Airway epithelial cell (primary cell): ENCODE measurements around the gene MRGPRG.

- RAMPAGE, long total RNA = no peak
These were observed 15.8 kb downstream of the KCNQ1 start for GRCh38 chr11:2460569-2461076.

DNA sequence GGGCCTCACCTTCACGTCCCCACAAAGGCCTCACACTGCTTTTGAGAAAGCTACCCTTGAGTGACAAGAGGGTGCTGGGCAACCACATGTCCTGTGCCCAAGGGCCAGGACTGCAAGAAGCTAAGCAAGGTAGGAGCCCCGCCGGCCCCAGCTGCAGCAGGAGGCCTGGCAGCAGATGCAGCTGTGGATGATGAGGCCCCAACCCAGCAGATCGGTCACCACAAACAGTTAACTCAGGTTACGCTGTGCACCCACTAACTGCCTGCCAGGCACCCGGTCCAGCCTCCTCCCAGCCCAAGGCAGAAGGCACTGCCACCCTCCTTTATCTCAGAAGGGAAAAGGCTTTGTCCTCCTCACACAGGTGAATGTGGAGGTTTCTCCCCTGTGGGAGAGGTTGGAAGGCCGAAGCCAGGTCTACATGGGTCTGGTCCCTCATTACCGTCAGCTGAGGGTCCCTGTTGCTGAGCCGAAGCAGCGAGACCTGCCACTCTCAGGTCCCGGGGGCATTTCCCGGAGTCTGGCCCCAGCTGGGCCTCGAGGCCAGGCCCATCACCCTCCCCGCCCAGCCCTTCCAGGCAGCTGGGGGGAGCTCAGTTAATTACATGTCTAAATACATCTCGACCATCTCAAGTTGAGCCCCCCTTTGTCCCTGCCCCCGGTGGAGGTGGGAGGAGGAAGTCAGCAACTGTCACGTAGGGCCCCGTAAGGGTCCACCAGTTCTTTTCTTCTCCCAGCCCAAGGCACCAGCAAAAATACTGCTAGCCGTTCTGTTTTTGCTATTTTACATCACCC is 3.8 kb downstream of the CDKN1C start:
- RAMPAGE, long total RNA = no peak

DNA sequence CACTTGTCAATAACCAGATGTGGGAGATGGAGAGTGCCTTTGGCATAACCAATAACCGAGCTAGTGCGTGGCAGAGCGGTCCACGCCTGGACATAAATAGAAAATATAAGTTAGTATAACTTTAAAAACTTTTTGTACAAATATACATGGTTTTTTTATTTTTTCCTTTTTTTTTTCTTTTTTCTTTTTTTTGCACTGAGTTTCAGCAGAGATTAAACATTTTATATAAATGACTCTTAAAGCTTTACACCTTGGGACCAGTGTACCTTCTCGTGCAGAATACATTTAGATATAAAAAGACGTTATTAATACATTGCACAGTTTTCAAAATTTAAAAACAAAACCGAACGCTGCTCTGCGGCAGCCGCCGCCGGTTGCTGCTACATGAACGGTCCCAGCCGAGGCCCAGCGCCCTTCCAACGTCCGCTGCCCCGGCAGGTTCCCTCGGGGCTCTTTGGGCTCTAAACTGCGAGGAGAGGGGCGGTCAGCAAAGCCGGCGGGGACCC is 2.1 kb downstream of the CDKN1C start:
- RAMPAGE, long total RNA = no peak

DNA sequence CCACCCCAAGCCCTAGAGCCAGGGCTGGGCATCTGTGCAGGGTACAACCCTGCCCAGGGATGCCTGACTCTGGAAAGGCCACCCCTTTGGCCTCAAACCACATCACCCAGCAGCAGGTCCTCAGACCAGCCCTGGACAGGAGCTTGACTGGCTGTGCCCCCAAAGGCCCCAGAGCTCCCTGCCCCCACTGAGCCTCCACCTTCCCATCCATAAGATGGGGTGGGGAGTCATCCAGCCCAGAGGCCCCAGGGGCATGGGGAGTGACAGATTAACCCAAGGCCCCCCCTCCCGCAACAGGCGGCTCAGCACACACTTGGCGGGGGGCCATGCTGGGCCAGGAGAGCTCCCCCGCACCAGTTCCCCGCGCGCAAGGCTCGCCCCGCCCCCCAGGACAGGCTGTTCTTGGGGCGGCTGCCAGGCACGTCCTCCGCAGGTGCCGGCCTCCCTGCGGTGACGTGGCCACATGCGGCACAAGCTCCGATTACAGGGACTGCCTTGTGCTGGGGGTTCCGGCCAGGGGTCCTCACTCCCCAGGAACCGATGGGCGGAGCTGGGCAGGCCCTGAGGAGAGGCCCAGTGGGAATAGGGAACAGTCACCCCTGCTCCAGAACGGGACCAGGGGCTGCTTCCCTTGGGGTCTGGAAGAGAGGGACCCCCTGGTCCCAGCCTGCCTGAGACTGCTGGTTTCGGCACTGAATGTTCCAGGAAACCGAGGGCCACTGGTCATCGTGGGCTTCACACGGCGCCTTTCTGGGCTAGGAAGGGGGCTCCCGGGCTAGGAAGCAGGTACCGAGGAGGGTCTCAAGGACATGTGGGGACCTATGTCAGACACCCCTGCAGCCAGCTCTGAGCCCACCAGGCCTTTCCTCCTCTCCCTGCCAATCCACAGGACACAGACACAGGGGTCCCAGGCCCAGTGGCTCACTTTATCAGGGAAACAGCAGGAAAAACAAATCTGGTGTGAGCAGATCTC is 5.1 kb upstream of the CDKN1C start:
- RAMPAGE, long total RNA = no peak

DNA sequence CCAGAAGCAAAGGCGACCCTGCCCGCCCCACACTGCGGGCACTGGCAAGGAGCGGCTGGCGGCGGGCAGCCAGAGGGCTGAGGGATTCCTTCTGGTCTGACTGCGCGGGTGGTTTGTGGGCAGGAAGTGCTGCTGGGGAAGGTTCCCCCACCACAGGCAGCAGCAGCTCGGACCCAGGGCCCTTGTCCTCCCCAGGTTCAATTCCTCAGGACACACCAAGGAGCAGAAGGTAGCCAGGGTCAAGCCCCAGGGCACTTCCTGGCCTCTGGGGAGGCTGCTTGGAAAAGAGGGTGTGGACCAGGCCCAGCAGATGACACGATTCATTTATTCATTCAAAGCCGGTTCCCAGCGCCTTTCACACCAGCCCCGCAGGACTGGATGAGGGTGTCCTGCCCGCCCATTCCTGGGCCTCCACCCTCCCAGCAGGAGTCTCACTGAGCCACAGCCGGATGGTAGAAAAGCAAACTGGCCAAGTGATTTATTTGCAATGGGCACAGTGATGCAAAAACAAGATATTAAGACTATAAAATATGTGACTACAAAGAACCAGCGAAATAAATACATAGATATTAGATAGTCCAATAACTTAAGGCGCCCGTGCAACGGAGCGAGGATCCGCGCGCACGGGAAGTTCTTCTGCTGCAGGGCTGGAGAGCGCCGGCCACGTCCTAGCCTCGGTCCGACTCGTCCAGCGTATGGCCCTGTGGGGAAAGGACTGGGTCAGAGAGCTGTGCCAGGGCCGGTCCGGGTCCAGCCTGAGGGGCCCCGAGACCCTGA is 1.1 kb downstream of the PHLDA2 start:
- RAMPAGE, long total RNA = no peak

DNA sequence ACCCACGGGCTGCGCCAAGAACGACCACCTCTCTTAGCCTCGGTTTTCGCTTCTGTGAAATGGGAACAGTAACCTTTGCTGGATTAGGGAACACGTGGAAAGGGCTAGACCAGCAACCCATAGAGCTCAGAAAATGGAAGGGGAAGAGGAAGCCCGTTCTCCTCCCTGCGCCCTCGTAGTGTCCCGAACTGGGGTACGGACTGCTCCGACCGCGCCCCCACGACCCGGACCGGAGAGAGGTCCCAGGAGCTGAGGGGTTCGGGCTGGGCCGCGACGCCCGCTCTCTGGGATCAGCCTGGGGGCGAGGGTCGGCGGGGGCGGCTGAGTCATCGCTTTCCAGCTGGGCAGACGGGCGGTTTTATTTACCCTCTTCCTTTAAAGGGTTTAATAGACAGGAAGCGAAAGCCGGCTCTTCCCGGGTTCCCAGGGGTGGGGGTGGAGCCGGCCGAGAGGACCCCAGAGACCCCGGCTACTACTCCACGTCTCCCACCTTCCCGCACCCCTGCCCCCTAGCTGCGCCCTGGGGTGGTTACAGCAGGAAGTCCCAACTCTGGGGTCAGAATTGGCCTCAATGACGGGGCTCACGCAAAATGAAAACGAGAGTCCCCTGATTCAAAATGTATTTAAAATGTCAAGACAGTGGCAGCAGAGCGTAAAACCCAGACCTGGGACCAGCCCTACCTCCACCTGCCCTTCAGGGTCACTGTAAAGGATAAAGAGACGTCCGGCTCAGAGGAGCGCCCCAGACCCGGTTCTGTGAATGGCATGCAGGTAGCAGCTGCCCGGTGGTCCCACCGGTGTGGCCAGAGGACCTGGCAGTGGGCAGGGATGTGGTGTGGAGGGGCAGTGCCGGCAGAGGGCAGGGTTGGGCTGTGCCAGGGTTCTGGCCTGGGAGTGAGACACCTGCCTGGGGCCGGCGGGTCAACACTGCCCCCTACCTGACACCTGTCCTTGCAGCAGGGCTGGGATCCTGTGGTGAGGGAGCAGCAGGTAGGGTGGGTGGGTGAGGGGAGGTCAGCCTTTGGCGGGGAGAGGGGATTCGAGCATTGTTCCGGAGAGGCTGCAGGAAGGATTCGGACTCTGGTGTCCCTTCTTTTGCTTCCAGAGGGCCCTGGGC is 1.2 kb upstream of the PHLDA2 start:
- RAMPAGE, long total RNA = no peak

DNA sequence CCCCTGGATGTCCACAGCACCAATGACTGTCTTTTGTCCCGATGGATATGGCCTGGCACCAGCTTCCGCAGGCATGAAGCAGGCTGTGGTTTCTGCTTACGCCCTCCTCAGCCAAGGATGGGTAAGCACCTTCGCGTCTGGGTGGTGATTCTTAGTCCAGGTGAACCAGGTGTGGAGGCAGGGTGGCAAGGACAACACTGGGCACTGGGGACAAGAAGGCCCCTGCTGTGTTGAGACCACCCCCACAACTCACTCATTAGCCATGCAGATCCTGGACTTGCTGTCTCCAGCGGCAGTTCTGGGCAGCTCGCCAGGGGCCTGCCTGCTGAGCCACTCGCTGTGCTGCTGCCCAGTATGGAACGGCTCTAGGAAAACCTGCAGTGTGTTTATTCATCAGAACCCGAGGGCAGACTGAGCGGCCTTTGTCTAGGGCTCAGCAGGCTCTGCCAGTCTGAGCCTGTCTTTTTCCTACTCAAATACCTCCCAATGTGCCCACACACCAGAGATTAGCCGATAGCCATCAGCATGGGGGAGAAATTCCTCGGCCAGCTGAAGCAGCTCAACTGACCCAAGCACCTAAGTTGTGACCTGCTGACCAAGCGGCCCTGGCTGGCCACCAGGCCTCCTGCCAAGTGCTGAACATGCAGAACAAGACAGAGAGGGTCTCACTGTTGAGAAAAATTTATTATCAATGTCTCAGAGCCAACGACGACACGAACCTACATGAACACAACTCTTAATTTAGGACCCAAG is 8.3 kb upstream of the NAP1L4 start:
- RAMPAGE, long total RNA = no peak

DNA sequence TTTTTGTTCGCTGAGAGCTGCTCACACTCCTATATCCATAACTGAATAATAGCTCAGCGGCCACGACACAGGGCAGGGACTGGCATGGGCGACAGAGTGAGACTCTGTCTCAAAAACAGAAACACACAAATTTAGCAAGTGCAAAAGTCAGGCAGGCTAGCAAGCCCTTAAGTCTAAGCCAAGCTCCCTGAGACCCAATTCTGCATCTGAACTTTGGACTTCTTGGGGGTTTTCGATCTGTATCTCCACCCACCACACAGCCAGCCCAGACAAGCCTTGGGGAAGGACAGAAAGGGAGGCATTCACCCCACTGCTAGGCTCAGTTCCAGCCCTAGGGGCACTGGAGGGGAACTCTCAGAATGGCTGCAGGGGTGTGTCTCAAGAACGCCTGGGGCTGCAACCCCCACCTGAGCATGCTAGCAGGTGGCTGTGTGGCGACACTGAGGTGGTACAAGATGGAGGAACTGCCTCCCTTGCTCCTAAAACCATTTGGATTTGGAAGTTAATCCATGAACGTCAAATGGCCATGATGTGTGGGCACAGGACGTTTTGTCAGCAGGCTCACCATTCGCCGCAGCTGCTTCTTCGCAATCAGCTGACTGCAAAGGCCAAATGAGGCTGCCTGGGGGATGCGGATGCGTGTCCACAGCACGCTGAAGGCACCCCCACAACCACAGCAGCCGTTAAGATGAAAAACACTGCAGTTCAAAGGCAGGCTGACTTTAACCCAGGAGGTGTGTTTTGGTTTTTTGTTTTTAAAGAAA is 21.9 kb upstream of the NAP1L4 start:
- RAMPAGE, long total RNA = no peak

- RAMPAGE, long total RNA = no peak
These were observed 14.8 kb downstream of the CARS1 start for GRCh38 chr11:3042144-3043019.

- RAMPAGE, long total RNA = no peak
These were observed 7.4 kb downstream of the CARS1 start for GRCh38 chr11:3049648-3050378.

- RAMPAGE, long total RNA = no peak
These were observed 24.2 kb upstream of the OSBPL5 start for GRCh38 chr11:3189299-3189756.

DNA sequence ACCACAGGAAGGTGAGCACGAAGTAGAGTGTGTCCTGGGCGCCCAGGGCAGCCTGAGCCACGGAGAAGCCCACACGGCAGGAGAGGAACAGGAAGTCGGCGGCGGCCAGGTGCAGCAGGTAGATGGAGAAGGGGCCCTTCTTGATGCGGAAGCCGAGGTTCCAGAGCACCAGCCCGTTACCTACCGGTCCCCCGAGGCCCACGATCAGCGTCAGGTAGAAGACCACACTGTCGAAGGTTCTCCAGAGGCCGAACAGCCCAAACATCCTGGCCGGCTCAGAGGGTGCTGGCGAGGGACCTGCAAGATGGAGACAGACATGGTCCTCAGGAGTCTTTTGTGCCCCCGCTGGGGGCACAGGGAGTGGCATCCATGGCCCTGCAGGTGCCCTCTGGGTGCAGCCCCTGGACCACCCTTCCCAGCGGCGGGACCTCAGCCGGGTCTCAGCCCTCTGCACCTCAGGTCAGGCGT is at the start of gene MRGPRG:
Gene MRGPRG (minus strand): TSS at position 265 of the 468 bp plus-strand sequence.
- RAMPAGE, long total RNA = no peak

DNA sequence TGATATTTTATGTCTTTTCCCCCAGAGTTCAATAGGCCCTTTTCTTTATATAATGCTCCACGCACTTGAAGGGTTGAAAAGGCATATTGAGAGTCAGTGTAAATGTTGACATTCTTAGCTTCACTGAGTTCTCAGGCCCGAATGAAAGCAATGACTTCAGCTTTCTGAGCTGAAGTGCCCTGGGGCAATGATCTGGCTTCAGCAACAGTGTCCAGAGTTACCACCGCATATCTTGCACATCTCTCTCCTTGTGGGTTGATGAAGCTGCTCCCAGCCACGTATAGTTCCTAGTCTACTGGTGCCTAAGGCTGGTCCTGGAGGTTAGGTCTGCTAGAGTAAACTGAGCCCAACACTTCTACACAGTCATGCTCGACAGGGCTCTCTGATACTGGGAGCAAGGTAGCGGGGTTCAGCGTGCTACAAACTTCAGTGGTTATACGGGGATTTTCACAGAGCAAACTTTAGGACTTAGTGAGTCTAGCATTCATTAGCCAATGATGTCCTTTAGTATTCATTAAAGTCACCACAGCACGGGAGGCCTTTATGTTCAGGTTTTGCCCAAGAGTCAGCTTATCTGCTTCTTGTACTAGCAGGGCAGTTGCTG is 98.7 kb upstream of the ZNF195 start:
- RAMPAGE, long total RNA = no peak

DNA sequence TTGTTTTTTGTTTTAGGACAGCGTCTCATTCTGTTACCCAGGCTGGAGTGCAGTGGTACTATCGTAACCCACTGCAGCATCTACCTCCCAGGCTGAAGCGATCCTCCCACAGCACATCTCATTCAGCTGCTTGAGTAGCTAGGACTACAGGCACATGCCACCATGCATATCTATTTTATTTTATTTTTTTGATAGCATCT is 46.8 kb downstream of the NUP98 start:
- RAMPAGE, long total RNA = no peak

- RAMPAGE, long total RNA = no peak
These were observed 1.2 kb upstream of the RHOG start for GRCh38 chr11:3841963-3842377.

- RAMPAGE, long total RNA = no peak
These were observed 274 bp upstream of the STIM1 start for GRCh38 chr11:3855271-3855509.

DNA sequence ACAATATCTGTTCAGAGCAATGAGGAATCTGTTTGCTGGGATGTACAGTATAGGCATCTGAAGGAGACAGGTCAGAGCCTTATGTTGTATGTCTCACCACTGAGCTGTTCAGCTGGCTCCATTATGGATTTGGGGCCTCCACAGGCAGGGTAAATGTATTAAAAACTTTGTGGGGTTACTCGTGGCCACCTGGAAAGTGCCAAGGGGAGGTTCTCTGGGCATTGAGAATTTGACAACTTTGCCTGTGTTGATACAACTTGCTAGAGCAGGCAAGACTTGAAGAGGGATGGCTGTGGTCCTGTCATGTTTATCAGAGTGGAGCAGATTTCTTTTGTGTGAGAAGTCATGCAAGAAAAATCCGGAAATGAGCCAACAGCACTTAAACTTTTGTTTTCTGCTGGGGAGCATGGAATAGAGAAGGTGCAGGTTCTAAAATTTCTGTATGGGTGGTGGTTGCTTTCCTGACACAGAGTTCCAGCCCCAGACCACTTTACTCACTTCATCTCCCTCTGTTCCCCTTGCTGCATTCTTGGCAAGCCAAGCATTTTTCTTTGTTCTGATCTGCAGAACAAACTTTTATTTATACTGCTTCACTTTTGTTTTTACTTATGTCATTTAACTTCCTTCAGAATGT is 10.3 kb downstream of the STIM1 start:
- RAMPAGE, long total RNA = no peak

DNA sequence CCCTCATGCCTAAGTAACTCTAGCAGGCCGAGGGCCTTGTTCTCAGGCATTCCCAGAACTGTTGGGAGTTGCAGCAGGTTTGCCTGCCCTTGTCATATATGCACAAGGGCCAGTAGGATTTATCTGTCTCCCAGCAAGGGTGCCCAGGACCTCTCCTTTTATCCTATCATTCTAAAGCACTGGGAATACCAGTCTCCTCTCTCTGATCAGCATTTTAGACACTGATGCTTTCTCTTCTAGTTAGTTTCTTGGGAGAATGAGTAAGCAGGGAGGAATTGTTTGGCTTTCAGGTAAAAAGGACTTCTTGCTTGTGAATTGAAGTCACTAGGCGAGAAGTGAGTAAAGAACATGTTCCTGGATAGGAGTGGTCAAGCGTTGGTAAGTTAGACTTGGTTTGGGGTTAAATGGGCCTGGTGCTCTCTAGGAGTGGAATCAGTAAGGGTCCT is 22.2 kb downstream of the STIM1 start:
- RAMPAGE, long total RNA = no peak

DNA sequence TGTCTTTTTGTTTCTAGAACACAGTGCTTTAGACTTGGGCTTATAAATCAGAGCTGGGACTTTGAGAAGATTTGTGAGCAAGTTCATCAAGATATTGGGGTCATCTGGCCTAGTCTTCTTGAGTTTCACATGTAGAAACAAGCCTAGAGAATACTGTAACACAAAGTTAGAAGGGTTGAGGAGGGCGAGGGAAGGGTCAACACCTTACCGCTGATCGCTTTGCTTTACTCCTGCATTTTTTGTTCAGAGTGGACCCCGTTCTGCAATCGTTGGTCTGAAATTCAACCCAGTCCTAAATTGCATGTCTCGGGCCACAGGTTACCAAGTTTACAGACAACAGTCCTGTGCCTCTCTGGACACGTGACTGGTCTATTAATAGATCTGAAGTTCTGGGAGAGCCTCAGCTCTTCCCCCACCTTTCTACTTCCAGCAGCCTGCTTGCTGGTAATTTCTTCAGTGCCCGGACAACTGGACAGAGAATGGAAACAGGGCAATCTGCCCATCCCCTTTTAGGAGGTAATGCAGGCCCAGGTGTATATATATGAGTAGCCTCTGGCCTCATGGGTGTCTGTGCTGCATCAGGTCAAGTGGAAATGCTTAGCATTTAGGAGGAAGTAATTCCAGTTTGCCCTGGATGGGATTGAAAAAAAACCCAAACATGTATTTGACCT is 74.2 kb downstream of the STIM1 start:
- RAMPAGE, long total RNA = no peak

DNA sequence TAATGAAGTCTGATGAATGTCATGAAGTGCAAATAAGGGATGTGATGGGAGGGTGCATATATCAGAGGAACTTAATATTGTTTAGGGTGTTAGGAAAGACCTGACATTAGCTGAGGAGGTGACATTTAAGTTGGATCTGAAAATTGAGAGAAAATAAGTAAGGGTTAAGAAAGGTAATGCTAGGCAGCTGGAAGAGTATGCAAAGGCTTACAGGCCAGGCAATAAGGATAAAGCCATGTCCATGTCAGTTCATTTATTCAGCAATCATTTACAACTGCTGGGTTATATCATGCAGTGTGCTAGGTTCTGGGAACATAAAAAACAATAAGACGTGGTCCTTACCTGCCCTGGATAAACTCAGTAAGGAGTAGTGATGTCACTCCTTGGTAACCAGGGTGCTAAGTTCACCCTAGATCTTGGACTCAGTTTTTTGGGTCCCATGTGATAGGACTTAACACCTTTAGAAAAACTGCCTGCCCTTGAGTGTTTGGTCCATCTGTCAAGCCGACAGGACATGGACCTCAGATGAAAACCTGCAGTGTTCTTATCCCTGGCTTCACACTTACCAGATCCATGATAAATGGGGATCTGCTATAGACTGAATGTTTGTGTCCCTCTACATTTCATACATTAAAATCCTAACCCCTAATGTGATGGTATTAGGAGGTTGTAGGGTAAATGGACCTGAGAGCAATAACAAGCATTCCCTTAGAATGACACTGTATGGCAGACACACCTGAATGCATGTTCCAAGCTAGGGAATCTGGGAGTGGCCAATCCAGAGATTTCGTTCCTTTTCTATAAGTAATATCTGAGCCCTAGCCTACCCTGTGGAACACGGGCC is 75.8 kb downstream of the STIM1 start:
- RAMPAGE, long total RNA = no peak